Mesangial cell (primary cell): Measurements from ENCODE around the genes MBOAT7 and LILRA5.

DNA sequence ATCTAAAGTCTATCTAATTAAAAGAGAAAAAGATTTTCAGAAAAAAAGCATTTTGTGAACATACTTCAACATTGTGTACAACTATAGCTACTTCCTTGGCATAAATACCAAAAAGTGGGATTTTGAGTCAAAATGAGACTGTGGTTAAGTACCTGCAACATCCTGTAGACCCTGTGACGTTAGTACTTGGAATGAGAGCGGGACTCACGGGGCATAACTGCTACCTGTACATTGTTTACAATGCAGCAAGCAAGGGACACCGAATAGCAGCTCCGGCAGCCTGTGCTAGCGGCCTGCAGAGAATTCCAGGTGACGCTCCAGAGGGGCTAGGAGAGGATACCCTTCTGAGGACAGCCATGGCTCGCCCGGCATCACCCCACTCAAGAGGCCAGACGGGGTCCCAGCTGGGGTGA is 860 bp upstream of the ZNF331 start:
- RAMPAGE, long total RNA = no peak

- RAMPAGE, long total RNA = no peak
Measured at GRCh38 chr19:53549083-53549876, 11.3 kb downstream of the ZNF331 start.

GRCh38 chr19:53558299-53559278 is 20.6 kb downstream of the ZNF331 start:
- RAMPAGE, long total RNA = no peak

DNA sequence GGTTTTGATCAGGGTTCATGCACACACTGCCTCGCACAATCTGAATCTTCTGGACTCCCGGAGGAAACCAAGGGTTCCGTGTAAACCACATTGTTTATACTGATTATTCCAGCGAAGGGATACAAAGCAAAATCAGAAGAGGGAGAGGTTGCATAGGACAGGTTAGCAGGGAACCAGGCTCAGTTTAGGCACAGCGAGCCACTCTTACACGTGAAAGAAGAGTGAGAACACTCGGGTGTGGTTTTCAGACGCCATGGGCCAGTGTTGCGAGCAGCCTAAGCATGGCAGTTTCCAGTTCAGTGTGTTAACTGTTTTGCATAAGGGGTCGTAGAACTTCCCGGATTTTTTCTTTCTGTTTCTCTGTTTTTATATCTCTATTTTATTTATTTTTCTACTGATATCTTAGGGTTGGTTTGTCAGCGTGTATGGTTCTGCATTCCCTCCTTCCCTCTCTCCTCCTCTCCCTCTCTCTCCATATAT is 28.6 kb downstream of the ZNF331 start:
- RAMPAGE, long total RNA = no peak

- RAMPAGE, long total RNA = no peak
Measured at GRCh38 chr19:53578043-53578523, 40.1 kb downstream of the ZNF331 start.

GRCh38 chr19:53981928-53982603 is 9.4 kb upstream of the CACNG6 start:
- RAMPAGE, long total RNA = no peak

DNA sequence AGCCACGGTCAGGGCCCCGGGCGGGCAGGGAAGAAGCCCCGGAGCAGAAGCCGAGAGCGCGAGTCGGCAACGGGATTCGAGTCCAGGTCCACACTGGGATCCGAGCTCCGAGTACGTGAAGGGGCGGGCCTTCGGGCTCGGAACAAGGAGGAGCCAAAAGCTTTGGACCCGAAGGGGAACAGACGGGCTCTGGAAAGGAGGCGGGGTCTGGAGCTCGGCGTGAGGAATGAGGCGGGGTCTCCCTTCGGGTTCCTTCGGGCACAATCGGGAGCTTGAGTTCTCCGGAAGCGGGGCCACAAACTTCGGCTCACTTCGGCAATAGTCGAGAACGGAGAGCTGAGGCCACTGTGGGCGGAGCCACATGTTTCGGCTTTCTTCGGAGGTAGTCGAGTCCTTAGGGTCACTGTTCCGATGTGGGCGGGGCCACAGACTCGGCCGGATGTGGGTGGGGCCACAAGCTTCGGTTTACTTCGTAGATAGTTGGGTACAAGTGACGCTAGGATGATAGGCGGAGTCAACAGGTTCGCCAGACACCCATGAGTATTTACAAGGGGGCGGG is at the start of gene MBOAT7:
TSS of gene MBOAT7 (minus strand) at position 95 of the 559 bp plus-strand sequence.
- RAMPAGE, long total RNA = no peak

DNA sequence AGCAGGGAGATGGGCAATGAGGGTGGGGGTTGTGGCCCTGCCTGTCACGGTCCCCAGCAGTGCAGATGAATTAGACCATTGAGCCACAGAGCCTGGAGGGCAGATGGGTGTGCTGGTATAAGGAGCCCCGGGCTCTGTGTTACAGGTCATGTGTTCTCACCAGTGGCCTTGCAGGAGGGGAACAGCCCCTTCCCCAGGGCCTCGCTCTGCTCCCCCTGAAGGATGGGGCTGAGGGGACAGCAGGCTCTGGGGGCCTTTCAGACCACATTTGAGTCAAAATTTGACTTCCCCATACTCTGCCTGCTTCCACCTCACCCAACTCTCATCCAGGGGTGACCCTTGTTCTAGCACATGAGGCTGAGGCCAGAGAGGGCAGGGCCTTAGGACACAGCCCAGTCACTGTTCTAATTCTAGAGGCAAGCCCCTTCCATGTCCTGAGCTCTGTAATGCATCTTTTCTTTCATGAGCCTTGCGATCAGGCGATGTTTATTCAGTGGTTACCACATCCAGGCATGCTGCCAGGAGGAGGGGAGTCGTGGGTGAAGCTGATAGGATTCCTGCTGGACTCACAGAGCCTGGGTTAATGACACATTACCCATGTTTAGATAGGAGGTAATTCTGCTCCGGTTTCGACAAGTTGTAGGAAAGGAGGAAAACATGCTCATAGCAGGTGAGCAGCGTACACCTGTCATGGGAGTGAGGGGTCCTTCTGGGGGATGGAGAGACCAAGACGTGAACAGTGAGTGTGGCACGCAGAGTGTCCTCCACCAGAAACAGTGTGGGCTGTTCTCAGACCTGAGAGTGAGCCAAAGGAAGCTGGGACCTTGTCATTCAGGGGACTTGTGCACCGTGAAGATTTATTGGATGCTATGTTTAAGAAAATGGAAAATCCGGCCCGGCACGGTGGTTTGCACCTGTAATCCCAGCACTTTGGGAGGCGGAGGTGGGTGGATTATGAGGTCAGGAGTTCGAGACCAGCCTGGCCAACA is 9.2 kb downstream of the RPS9 start:
- RAMPAGE, long total RNA = no peak

- RAMPAGE, long total RNA = no peak
Measured at GRCh38 chr19:54313028-54313412, at the start of gene LILRA5. LILRA5 (minus strand) TSS chr19:54313166.

DNA sequence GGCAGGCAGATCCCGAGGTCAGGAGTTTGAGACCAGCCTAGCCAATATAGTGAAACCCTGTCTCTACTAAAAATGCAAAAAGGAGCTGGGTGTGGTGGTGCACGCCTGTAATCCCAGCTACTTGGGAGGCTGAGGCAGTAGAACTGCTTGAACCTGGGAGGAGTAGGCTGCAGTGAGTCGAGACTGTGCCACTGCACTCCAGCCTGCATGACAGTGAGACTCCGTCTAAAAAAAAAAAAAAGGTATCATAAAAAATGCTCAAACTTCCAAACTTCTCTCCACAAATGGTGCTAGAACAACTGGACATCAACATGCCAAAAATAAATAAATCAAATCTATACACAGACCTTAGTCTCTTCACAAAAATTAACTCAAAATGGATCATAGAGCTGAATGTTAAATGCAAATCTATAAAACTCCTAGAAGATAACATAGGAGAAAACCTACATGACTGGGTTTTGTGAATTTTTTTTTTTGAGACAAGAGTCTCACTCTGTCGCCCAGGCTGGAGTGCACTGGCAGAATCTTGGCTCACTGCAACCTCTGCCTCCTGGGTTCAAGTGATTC is 5.8 kb upstream of the LENG8 start:
- RAMPAGE, long total RNA = no peak

DNA sequence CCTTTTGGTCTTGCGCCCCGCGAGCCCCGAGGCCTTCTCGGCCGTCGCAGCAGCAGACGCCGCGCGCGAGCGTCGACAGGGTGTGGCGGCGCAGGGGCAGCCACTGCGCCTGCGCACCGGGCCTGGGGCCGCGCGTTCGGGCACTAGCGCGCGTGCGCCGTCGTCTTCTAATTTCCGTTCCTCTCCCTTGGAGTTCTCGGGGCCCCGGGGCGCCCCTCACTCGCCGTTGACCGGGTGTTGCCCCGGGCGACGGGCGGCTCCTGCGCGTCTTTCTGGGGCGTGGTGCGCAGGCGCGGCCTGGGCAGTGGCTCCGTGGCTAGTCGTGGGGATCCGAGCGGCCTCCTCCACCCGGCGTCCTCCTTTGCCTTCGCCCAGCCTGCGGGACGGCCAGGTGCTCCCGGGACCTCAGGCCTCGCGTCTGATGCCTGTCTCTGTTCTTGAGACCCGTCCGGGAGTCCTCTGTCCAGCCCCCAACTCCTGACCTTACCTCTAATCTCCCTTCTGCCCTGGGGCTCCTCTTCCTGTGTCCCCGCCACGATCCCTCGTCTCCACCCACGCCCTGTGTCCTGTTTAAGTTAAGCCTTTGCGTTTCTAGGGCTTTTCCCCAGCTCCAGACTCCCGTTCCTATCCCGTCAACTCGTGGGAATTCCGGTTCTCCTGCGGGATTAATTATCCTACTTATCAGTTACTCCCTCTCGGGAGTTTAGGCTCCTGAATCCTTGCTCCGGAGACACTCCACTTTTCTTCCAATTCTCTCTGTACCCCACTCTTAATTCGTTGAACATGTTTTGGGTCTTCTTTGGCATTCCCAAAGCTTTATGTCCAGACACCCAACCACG is 574 bp downstream of the LENG8 start:
- RAMPAGE, long total RNA = no peak

- RAMPAGE, long total RNA = no peak
Measured at GRCh38 chr19:54462350-54462591, 1.3 kb downstream of the LENG9 start.

DNA sequence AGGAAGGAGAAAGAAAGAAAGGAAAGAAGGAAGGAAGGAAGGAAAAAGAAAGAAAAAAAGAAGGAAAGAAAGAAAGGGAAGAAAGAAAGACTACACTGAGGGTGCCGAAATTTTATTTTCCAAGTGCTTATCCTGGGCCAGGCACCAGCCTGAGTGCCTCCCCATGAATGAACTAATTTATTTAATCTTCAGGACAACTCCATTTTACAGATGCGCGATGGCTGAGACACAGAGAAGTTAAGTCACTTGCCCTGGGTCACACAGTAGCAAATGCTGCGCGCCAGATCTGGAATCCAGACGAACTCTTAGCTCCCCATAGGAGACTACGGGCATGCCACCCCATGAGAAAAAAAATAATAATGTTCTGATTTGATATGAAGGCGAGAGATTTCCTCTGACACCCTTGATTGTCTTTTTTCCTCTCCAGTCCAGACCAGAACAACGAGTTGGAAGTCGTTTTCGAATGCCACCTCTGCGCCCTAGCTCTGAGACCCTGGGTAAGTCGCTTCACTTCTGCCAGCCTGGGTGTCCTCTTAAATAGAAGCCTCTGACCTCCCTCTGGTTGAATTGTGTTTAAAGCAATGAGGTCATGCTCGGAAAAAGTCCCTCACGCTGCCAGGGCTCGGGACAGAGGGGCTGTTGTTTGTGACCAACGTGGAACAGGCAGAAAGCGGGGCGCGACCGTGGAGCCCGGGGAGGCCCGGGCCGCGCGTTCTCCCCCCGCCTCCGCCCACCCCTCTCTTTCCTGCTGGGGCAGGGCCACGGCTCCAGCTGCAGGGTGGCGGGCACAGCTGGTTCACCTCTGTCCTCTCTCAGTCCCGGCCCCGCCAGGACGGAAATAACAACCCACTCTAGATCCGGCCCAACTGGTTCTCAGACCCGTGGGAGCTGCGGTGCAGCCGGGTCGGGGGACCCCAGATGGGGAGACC is 2.3 kb downstream of the CDC42EP5 start:
- RAMPAGE, long total RNA = no peak

- RAMPAGE, long total RNA = no peak
Measured at GRCh38 chr19:54471426-54471825, 1.7 kb downstream of the CDC42EP5 start.

- RAMPAGE, long total RNA = no peak
Measured at GRCh38 chr19:54572695-54573360, 762 bp upstream of the LILRA2 start.

GRCh38 chr19:55080860-55082104 is 5.6 kb downstream of the EPS8L1 start:
- RAMPAGE, long total RNA = no peak

- RAMPAGE, long total RNA = no peak
Measured at GRCh38 chr19:55086158-55086593, 10.5 kb downstream of the EPS8L1 start.

DNA sequence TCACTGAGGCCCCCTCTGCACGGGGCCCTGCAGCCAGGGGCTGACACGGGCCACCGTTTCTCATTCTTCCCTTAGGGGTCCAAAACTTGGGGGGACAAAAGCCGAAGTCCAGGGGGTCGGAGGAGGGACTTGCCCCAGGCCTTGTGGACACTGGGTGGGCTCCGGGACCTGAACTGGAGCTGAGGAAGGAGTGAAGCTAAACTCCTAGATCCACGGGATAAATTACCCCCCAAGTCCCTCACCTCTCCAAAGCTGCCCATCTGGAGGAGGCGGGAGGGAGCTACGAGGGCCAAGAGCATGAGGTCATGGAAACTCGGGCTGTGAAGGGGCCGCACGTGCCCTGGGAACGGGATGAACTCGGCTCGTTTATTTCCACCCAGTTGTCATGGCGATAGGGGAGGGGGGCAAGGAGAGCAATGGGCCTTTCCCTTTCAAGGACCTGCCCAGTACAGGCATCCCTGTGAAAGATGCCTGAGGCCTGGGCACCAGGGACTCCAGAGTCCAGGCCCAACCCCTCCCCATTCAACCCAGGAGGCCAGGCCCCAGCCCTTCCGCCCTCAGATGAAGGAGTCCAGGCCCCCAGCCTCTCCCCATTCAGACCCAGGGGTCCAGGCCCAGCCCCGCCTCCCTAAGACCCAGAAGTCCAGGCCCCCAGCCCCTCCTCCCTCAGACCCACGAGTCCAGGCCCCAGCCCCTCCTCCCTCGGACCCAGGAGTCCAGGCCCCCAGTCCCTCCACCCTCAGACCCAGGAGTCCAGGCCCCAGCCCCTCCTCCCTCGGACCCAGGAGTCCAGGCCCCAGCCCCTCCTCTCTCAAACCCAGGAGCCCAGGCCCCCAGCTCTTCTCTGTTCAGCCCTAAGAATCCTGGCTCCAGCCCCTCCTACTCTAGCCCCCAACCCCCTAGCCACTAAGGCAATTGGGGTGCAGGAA is 3.7 kb downstream of the PPP1R12C start:
- RAMPAGE, long total RNA = no peak

GRCh38 chr19:55145986-55146788 is 2.8 kb downstream of the TNNT1 start:
- RAMPAGE, long total RNA = no peak

GRCh38 chr19:55312979-55313566 is 12.1 kb downstream of the TMEM150B start:
- RAMPAGE, long total RNA = no peak